ENCODE data around the genes CLDN1, TMEM207 and UTS2B.

DNA sequence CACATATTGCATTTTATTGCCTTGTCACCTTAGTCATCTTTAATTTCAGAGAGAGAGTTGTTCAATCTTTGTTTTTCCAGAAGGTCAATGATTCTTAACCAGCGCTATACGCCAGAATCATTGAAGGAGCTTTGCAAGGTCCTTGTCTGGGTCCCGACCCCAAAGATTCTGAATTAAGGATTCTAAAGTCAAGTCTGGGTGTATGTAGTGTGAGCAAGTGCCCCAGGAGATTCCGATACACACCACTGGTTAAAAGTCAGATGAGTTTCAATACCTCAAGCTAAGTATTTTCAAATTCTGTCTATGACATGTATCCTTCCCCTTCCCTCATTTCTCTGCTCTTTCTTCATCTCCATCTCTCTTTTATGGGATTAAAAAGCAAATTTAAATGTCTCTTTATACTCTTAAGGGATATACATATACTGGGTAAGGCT lies 319.4 kb downstream of the LPP start:
- PRO-cap, 2 experiments = no peak in any of the 2 experiments

DNA sequence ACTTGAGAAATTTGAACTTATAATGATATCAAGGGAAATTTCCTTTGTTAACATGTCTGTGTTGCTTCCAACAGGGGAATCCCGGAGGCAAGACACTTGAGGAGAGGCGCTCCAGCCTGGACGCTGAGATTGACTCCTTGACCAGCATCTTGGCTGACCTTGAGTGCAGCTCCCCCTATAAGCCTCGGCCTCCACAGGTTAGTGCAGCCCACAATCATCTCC lies 370.5 kb downstream of the LPP start:
- PRO-cap, 2 experiments = no peak in any of the 2 experiments

- PRO-cap, 2 experiments = peak in 1 of 2 experiments; most common plus-strand start chr3:188594365 (in 1)
Observed at GRCh38 chr3:188593990-188594574, 440.1 kb downstream of the LPP start.

DNA sequence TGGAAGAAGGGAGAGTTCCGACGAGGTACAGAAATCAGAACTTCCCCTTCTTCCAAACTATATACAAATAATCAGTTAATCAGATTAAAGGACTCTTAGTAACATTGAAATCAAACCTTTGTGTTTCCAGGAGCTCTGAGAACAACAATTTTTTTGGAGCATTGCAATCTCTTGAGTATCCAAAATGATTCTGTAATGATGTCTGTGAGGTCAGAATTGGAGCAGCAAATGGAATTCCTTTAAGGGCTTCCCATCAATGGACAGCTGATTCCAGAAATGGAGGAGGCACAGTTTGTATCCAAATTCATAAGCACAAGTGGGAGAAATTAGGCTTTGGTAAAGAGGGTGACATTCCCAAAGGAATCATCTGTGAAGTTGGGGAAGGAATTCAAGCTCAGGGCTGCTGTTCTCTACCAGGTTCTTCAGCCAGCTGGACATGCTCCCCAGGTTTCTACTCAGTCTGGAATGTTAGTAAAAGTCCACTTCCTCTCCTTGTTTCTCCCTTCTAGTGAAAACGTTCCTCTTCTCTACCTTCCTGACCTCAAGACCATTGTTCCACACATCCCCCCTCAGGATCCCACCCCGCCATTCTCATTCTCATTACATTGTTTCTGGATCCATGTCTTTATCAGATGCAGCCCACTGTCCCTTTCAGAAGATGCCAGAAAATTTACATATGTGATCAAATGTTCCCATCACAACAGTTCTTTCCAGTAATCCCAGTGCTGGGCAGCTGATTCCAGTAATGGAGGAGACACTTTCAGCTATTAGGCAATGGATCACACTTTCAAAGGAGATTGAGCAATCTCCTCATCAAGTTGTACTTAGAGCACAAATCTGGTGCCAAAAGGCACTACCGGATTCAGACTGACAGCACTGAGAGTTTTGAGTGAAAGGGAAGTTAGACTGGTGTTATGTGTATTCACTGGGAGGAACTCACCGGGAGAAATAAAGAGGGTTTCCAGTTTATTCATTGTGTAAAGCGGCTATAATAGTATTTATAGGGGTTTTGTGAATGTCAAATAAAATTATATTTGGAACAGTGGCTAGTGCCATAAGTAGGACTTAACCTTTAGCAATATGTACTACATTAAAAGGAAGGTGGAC lies 391.3 kb upstream of the TPRG1 start:
- PRO-cap, 2 experiments = peak in 1 of 2 experiments; most common plus-strand start position 853 of the sequence (in 1)

DNA sequence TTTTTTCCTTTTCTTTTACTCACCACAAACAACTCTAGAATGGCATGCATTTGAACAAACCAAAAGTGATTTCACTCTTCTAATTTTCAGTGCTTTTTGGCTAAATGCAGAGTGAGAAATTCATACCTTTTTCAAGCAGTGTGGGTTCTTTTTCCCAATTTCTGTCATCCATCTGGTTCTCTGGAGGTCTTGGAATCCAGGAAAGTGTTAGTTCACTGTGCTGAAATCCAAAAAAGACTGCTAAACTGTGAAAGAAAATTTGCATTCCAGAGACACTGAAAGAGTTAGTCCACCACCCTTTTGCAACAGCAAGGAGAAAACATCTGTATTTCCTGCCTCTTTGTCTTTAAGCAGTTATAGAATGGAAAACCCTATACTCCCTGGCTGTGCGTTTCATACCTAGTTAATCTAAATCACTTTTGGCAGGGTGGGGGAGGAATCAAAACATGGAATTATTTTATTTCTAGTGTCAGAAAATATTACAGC lies 317.9 kb upstream of the TPRG1 start:
- PRO-cap, 2 experiments = no peak in any of the 2 experiments

GRCh38 chr3:188877706-188878137 lies 294.0 kb upstream of the TPRG1 start:
- PRO-cap, 2 experiments = no peak in any of the 2 experiments

DNA sequence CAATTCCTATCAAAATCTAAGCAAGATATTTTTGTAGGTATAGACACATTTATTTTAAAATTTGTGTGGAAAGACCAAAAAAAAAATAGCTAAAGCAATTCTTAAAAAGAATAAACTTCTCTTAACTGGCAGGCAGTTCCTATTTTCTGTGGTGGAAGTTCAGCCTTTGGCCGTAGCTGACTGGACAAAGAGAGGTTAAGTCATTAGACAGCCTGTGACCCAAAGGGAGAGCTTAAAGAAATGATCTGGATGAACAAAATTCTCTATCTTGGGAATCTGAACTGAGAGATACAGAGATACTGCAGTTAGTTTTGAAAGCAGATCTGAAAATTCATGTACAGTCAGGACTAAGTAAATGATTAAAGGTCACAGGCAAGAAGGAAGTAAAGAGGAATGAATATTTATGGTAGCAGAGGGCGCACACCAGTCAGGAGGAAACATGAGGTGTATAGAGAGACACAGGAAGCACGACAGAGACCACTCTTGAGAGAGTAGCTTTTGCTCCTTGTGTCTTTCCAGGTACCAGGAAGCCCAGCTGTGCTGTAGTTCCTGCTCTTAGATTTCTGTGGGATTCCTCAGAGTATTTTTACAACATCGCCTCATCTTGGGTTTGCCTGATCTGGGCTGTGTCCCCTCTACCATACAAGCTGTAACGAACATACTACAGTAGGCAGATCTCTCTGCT lies 57.6 kb downstream of the TPRG1 start:
- PRO-cap, 2 experiments = no peak in any of the 2 experiments

DNA sequence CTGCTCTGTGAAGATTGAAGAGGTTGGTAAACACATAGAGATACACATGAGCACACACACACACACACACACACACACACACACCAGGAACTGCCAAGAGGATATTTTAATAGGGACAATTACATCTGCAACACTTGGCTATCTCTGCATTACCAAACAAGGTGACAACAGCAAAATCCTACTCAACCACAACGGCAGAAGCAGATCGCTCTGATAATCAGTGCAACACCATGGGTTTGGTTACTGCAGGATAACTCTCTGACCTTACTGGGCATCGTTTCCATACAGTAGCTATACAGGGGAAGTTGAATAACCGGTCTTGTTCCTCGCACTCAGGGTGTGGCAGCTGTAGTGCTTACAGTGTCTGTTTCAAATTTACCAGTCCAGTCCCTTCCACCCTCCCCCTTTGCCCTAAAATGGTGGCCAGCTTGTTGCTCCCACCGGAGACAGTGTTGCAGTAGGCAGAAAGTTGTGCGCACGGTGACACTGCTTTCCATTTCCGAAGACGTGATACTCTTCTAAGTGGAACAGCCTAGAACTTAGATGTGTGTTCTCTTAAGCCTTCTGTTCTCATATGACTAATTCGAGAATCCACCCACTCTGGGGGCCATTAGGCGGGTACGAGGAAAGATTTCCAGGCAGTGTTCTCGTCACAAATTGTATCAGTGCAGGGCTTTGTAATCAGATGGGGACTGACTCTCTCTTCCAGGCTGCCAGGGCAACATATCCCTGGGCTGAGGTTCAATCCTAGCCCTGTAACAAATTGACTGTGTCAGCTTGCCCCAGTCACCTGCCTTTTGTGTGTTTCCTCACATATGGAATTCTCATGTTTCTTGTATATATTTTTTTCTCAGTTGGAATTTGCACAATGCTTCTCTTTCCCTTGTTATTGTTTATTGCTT lies 176.1 kb downstream of the P3H2 start:
- PRO-cap, 2 experiments = no peak in any of the 2 experiments

DNA sequence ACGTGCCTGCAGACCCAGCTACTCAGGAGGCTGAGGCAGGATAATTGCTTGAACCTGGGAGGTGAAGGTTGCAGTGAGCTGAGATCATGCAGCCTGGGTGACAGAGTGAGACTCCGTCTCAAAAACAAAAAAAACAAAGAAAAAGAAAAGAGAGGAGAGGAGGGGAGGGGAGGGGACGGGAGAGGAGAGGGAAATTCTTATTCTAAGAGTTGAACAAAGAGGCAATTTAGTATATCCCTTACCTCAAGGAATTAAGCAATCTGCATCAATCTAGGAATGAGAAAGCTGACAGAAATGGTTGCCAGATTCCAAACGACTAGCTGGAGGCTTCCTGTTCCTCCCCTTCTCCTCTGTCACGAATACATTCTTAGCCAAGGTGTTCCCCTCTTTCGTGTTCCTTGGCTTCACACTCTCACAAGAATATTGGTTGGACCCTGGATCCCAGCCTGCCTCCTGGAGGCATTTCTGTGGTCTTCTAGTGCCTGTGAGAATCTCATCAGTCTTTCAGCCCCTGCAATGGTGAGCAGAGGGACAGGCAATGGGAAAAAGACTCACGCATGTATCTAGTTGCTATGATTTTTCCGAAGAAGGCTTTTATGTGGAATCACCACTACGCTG lies 1.4 kb upstream of the P3H2 start:
- PRO-cap, 2 experiments = no peak in any of the 2 experiments

GRCh38 chr3:190307234-190307821 lies 14.9 kb downstream of the CLDN1 start:
- PRO-cap, 2 experiments = no peak in any of the 2 experiments

- PRO-cap, 2 experiments = peak in 2 of 2 experiments; most common plus-strand start chr3:190322544 (in 1); most common minus-strand start chr3:190322441 (in 1)
Observed at GRCh38 chr3:190321545-190322835, at the start of gene CLDN1. Gene CLDN1, minus strand, starts transcription at chr3:190322446.

DNA sequence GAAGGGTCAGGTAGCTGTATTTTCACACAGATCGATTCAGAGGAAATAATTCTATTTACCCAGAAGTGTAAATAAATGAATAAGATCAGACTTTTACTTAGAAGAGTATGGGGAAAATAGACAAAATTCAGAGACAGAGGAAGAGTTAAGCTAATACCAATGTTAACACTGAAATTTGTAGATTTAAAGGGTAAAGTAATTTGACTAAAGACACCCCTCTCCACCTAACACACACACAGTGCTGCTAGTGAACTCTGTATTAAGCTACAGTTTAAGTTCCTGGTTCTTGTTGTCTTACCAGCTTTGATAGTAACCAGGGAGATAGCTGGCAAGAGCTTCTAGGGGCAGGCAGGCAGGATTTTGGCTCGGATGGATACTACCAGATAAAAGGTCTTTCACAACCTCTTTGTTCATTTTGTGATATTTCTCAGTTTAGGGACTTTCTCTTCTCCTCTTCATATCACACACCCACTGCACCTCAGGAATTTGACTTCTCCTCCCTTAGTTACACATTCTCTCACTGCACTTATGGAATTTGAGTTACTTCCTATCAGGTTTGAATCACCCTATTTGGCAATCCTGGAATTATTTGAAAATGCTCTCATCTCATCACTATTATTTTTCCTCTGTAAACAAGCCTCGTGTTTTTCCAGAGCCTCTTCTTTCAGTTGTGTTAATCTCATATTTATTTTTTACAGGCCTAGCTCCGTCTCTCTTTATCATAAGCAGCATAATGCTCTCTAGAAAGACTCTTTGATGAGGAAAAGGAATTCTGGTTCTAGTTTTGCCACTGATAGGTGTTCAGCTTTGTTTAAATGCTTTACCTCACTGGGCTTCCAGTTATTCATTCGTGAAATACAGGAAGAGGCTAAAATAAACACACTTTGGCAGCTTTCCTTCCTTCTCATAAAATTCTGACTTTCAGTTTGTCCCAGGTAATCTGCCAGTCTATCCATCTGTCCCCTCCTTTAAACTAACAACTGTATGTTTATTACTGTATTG lies 22.9 kb upstream of the CLDN1 start:
- PRO-cap, 2 experiments = no peak in any of the 2 experiments

GRCh38 chr3:190386274-190386960 lies 1.5 kb upstream of the CLDN16 start:
- PRO-cap, 2 experiments = no peak in any of the 2 experiments

DNA sequence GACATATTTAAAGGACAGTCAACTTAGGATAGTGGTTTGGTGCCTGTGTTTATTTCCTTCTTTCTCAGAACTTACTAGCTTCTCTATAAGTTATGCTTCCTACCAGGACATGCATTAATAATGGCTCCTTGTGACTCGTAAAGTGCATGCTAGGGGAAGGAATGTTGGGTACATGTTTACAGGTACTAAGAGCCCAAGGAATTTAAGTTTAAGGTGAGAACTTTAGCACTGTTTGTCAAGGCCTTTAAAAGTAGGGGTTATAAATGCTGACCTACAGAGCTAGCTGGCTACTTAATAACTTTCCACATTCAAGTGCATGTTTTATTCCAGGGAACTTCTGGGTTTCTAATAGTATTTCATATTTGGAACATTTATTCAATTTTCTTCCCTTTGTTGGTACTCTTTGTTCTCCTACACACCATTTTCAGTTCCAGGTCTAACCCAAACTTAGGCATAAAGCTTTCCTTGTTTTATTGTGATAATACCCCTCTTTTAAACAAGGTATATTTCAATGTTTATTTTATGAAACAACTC lies at the start of gene TMEM207:
Gene TMEM207, minus strand, starts transcription at position 97 of the 534 bp plus-strand sequence.
- PRO-cap, 2 experiments = no peak in any of the 2 experiments

GRCh38 chr3:190580679-190581237 lies 66.9 kb downstream of the IL1RAP start:
- PRO-cap, 2 experiments = peak in 1 of 2 experiments; most common plus-strand start chr3:190581147 (in 1); most common minus-strand start chr3:190580925 (in 1)

GRCh38 chr3:190728733-190729179 lies 133.7 kb downstream of the GMNC start:
- PRO-cap, 2 experiments = no peak in any of the 2 experiments

DNA sequence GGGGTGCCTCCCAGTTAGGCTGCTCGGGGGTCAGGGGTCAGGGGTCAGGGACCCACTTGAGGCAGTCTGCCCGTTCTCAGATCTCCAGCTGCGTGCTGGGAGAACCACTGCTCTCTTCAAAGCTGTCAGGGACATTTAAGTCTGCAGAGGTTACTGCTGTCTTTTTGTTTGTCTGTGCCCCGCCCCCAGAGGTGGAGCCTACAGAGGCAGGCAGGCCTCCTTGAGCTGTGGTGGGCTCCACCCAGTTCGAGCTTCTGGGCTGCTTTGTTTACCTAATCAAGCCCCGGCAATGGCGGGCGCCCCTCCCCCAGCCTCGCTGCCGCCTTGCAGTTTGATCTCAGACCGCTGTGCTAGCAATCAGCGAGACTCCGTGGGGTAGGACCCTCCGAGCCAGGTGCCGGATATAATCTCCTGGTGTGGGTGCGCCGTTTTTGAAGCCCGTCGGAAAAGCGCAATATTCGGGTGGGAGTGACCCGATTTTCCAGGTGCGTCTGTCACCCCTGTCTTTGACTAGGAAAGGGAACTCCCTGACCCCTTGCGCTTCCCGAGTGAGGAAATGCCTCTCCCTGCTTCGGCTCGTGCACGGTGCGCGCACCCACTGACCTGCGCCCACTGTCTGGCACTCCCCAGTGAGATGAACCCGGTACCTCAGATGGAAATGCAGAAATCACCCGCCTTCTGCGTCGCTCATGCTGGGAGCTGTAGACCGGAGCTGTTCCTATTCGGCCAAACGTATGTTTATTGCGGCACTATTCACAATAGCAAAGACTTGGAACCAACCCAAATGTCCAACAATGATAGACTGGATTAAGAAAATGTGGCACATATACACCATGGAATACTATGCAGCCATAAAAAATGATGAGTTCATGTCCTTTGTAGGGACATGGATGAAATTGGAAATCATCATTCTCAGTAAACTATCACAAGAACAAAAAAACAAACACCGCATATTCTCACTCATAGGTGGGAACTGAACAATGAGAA lies 102.6 kb upstream of the GMNC start:
- PRO-cap, 2 experiments = no peak in any of the 2 experiments

- PRO-cap, 2 experiments = no peak in any of the 2 experiments
Observed at GRCh38 chr3:191252479-191252707, 53.4 kb downstream of the OSTN start.

DNA sequence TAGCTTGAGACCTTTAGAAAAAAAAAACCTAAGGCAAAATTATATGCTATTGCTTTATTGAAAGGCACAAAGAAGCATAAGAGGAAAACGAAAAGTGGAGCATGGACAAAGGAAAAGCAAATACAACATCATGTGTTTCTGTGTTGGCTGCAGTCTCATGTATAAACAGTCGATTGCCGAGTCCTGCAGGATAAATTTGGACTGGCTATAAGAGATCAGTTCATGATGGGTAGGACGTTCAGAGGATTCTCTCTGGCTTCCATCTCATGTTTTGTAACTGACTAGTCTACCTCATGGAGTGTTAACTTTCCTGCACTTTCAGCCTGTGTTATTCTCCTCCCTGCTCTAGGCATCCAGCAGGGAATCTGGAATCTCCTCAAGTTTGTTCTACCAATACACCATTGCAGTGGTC lies 21.8 kb upstream of the CCDC50 start:
- PRO-cap, 2 experiments = no peak in any of the 2 experiments

DNA sequence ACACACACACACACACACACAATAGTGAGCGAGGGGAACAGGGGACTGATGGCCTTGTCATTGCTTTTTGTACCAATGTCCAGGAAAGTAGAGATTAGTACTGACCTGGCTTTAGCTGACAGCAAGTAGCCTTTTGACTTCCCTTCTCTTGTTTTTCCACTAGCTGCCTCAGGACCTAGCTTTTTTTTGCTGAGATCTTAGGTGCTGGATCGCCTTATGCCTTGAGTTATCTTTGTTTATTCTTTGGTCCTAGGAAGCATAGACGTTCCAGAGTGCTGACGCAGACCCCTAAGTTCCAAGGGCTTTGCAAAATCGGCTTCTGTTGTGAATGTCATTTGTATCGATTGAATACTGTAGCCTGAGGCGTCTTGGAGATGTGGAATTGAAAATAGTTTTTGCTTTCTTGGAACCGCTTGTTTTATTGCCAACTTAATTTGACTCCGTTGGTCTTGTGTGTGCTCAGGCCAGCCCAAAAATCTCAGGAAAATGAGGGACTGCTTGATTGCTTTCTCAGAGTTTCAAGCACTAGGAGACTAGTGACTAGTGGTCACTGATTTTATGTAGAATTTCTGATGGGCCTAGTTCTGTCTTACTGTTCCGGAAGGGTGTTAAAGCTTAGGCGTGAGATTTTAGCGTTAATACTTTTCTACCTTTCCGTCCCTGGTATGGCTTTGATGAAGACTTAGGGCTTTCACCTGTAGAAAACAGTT lies at the start of gene UTS2B:
Gene UTS2B, minus strand, starts transcription at position 218 of the 710 bp plus-strand sequence.
- PRO-cap, 2 experiments = peak in 1 of 2 experiments; most common plus-strand start position 259 of the sequence (in 1); most common minus-strand start position 234 of the sequence (in 1)